Islet of Langerhans (tissue), 1 donor: ENCODE data around the gene KATNA1.

GRCh38 chr6:147336709-147337081 lies 132.5 kb downstream of the STXBP5 start:
- RRBS, result no CpG with 5 or more reads among the region's 1 CpG

DNA sequence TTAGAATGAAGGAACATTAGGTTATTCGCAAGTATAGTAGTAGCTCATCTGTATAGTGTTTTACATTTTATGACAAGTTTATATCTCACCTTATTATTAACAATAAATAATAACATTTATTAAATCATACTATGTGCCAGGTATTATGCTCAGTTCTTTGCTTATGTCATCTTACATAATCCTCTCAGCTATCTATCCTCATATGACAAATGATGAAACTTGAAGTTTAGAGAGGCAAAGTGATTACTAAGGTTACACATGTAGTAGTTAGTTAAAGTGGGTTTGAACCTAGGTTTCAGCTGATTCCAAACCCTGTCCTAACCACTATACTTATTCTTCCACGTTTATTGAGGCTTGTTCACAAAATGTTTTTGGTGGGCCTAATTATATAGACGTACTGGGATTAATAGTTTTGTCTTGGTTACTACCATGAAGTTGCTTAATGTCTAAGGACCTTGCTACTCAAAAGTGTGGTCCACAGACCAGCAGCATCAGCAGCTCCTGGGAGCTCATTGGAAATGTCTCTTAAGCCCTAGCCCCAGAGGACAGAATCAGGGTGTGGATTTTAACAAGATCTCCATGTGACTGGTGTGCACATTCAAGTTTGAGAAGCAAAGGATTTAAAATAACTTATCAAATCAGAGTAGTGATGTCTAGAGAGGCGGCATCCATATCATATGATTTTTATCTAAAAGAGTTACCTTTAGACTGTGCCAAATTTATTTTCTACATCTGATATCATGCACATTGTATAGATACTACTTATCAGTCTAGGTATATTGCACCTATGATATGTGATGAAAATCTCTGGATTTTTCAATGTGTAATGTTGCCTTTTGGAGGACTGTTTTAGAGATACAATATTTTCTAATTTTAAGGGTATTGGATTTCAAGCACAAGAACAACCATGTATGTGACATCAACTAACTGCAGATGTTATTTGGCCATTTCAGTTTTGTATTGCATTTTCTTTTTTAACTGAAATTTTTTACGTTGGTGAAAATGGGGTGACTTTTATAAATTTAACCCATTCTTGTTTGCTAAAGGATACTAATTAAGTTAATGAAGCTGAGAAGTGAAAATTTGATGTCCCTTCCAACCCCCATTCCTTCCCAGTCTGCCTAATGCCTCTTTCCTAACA lies 146.8 kb downstream of the STXBP5 start:
- RRBS, result no CpG with 5 or more reads among the region's 5 CpGs

GRCh38 chr6:147363279-147363859 lies 145.1 kb upstream of the SAMD5 start:
- RRBS, result no CpG with 5 or more reads among the region's 6 CpGs

- RRBS, result no CpG with 5 or more reads among the region's 1 CpG
Measured at GRCh38 chr6:147386742-147387508, 121.6 kb upstream of the SAMD5 start.

- RRBS, result no CpG with 5 or more reads among the region's 18 CpGs
Measured at GRCh38 chr6:147660302-147660919, 151.9 kb downstream of the SAMD5 start.

DNA sequence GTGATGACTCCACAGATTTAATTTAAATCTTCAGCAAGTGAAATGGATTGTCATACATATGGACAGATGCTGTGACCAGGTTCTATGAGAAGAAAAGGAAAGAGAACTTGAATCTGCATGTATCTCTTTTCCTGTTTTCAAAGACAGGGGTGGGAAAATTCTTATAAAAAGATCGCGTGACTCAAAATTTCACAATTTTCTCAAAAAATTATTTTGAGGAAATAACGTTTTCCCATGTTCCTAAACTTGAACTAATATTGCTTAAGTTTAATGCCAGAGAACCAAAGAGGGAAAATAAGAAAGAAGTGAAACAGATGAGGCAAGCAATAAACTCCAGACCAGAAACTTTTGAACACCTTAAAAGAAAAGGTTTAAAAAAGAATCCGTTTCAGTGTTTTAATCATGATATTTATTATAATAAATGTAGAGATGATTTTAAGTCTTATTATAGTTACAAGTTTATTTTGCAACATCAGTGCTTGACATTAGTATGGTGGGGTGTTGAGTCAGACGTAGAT lies 41.4 kb downstream of the SASH1 start:
- RRBS, result no CpG with 5 or more reads among the region's 5 CpGs

GRCh38 chr6:148423582-148423976 lies 80.9 kb downstream of the SASH1 start:
- RRBS, result no CpG with 5 or more reads among the region's 7 CpGs

DNA sequence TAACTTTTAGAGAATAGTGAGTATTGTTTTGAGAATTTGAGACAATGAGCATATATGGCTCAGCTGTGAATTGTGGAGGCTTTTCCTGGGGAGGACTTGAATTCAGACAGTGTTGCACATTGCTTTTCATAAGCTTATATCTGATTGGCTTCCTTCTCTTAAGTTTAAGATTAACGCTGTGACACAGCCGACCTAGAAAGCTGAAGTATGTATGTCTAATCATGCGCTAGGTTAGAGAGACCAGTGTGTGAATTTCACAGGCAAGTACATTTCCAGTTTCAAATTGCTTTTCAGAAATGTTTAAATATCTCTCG lies 166.4 kb downstream of the SASH1 start:
- RRBS, result no CpG with 5 or more reads among the region's 4 CpGs

GRCh38 chr6:148611235-148611730 lies 135.5 kb upstream of the UST start:
- RRBS, result no CpG with 5 or more reads among the region's 8 CpGs

- RRBS, result no CpG with 5 or more reads among the region's 1 CpG
Measured at GRCh38 chr6:148693785-148694184, 53.0 kb upstream of the UST start.

DNA sequence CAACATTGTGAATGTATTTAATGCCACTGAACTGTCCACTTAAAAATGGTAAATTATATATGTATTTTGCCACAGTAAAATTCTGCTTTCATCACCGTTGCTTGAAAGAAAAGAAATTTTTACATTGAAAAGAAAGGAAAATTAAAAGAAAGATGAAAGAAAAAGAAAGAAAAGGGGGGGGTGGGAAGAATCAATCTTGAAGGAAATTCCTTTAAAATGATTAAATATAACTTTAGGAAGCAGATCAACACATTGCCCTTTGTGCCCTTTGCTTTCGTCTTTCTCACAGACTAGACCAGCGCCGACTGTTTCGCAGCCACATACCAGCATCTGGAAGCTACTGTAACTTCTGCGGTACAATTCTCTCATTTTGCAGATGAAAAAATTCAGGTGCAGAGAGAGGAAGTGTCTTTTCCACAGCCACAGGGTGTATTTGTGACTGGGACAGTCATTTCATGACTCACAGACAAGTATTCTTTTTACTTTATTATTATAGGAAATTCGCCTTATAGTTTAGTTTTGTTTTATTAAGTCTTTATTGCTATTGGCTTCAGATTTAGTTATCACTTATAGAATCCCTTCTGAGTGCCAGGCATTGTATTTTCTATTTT lies 84.2 kb downstream of the UST start:
- RRBS, result no CpG with 5 or more reads among the region's 7 CpGs

GRCh38 chr6:148979352-148979988 lies 232.6 kb downstream of the UST start:
- RRBS, result no CpG with 5 or more reads among the region's 5 CpGs

DNA sequence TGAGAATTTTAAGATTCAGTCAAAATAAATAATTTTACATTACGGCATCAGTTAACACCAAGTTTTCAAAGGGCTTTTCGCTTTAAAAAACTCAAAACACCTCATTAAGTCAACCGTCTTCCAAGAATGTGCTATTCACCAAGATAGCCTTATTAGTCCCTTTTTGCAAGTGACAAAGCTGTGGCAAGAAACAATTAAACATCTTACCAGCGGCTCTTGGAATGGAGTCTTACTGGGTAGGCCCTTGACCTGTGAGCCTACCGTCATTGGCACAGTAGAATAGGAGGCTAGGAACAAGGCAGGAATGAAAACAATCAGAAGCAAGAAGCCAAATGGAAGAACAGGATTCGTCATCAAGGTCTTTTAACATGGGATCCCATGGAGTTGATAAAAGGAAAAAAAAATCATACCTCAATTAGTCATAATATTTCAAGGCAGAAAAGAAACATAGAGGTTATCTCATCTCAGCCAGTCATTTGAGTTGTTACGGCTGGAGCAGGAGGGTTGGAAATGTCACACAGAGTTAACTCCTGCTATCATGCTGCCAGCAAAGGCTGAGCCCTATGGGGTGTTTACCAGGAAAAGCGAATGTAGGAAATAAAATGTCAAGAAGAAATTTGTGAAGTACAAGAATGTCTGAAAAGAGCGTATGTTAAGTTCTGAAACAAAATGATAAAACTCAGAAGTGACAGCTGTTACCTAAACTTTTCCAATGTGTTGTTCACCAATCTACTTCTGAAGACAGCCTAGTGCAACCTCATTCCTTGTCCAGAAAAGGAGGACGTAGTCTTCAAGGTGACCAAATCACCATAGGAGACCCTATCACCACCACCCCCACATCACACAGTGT lies 236.5 kb downstream of the UST start:
- RRBS, result no CpG with 5 or more reads among the region's 10 CpGs

DNA sequence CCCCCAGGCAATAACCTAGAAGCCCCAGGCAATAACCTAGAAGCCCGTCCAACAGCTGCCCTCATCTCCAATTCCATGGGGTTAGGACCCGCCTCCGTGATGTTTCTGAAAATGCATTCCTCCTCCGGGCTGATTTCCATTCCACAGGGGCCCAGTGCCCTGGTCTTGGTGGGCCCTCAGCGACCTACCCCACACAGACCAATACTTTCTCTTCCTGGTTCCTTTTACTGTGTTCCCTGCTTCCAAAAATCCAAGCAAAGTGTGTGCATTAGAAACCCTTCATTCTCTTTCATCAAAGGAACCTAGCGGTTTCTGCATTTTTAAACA lies 257.8 kb upstream of the TAB2 start:
- RRBS, result no CpG with 5 or more reads among the region's 6 CpGs

DNA sequence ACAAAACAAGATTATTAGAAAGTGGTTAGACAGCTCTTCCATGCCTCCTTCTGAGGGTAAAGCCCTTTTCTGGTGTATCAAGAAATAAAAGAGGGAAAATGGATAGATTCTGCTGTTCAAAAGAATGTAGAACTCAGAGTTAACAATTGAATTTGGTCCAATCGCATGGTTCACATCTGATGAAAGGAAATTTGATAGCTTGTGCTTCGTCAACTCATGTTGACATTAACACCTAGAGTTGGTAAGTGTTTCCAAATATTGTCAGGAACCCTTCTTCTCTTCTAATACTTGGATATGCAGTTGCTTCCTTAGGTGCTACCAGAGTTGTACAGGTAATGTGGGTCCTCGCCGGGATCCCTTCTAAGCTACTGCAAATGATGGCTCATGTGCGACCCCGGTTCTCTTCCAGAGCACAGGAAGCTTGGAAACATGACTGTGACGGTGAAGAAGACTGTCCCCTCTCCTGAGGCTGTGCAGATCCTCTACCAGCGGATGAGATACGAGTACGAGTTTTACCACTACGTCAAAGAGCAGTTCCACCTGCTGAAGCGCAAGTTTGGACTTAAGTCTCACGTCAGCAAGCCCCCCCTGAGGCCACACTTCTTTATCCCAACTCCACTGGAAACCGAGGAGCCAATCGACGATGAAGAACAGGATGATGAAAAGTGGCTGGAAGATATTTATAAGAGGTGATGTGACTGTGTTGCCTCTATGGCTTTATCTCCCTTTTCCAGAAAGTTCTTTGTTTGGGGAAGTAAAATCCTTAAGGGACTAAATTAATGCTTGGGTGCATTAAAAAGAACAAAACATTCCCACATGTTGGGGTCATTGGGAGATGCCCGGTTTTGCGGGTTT lies 243.9 kb upstream of the TAB2 start:
- RRBS, result no CpG with 5 or more reads among the region's 18 CpGs

DNA sequence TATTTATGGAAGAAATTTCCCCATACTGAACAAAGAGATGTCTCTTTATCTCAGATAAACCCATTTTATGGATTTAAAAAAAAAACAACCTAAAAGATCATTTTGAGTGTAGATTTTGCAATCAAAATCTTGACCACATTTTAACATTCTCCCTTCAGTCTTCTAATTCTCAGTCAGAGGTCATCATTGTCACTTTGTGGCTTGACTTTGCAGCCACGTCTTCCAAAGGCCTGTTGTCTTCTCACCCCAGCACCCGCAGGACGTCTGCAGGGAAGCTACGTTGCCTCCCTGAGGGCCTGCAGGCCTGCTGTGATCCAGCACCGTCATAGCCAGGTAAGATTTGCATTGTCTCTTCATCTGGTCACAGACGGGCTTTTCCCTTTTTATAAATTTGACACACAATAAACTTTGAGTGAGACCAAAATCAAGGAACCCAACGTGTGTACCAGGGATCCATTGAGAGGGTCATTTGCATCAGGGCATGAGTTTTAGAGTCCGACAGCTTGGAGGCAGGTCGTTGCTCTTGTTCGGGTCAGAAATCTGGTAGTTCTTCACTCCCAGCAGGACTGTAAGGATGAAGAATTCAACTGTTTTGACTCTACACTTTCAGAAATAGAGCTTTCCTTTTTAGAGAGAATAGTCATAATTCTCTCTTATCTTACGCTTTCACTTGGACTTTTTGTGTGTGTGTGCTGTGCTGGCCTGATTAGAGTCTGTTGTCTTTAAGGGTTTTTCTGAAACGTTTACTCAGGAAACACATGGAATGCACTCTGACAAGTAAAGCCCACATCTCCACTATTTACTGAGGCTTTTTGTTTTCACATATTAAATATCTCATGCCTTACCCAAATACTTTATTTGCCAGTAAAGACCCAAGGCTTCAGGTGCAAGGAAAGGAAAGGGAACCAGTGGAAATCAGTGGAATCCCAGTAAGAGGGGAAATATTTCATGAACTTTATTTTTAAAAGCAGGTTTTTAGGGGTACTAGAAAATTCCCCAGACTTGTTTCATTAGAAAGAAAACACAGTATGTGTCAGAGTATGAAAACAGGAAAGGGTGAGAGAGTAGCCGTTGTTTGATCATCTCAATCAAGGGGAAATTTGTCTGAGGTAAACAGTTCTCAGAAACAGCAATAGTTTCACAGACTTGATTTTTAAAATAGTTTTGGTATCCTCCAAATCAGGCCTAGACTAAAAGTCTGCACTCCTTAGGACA lies 177.1 kb upstream of the TAB2 start:
- RRBS, result no CpG with 5 or more reads among the region's 13 CpGs

GRCh38 chr6:149322902-149323213 lies 5.3 kb downstream of the TAB2 start:
- RRBS, result no CpG with 5 or more reads among the region's 1 CpG

DNA sequence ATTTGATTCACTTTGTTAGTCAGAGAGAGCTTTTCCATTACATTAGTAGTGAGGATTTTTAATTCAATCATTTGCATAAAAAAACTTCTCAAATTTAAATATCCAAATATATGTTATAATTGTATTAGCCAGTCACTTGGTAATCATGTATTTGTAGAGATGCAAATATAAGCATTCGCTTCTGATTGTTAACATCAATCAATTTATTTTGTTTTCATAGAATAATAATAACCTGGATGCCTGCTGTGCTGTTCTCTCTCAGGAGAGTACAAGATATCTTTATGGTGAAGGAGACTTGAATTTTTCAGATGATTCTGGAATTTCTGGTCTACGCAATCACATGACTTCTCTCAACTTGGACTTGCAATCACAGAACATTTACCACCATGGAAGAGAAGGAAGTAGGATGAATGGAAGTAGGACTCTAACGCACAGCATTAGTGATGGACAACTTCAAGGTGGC lies 22.2 kb upstream of the SUMO4 start:
- RRBS, result no CpG with 5 or more reads among the region's 3 CpGs

GRCh38 chr6:149647942-149649059 lies at the start of gene KATNA1:
Gene KATNA1, minus strand, starts transcription at chr6:149648714.
- RRBS, result 3% methylated on average over 33 of the region's 75 CpGs

DNA sequence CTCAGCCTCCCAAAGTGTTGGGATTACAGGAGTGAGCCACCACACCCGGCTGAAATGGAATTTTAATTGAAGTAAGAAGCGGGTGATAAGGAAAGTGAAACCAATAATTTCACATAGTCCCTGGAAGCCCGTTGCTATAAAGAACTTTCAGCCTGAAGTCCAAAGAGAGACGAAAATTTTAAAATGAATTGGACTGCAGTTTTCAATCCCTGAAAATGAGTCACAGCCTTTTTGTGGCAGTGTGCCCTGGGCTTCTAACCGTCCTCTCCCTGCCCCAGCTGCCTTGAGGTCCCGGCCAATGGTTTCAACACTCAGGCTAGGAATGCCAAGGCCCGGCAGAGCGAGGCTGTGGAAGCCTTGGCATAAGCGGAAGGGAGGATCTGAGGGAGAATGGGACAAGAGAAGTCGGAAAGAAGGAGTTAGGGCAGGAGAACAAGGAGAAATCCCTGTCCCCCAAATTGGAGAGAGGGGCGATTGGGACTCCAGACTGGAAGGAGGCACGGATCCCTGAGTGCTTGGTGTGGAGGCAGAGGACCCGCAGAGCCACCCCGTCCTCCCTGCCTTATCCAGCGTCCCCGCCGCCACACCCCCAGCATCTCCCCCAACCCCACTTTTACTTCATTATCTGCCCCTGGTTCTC lies 509 bp downstream of the RAET1E start:
- RRBS, result 71% methylated on average over 1 of the region's 17 CpGs